Mesenchymal stem cell of the bone marrow (primary cell): ENCODE data around the gene NFKB1.

DNA sequence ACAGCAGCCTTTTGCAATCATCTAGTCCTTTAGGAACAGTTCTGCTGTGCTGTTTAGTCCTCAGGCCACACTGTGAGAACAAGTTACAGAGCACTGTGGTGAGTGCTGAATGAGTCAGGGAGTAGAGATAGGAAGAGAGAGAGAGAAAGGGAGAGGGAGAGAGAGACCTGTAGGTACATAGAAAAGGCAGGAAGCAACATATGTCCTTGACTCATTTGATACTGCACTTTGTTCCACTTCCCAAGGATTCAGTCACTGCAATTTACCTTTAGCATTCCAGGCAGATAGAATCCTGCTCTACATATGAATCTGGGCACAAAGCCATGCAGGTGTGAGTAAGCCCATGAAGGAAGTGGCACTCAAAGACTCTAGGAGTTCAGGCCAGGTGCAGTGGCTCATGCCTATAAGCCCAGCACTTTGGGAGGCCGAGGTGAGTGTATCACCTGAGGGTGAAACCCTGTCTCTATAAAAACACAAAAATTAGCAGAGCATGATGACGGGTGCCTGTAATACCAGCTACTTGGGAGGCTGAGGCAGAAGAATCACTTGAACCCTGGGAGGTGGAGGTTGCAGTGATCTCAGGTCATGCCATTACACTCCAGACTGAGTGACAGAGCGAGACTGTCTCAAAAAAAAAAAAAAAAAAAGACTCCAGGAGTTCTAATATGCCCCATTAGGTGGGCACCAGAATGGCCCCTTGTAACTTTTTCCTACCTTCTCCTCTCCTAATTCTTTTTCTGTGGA is 900 bp upstream of the DAPP1 start:
- CAGE, long polyA plus RNA: no peak

DNA sequence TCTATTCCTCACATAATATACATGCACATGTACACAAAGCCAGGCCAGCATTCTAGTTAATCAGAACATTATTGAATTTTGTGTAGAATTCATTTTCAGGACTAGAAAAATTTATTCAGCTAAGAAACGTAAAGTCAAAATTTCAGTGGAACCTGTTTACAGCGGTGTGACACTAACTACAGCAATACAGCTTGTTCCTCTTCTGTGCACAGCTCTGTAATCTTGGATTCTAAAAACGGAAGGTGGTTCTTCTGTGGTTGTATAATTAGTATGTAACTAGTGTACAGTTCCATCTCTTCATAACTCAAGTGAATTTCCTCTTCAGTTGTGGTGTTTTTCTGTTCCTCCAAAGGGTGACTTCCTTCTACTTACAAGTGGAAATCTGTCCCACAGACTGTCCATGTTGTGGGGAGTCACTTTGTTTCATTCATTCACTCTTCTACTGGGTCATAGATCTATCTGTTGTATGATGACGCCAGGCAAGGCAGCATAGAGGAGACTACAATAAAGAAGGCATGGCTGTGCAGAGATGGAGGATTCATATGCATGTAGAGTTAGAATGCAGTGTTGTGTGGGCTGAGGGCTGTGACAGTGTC is 5.3 kb downstream of the DAPP1 start:
- CAGE, long polyA plus RNA: no peak

GRCh38 chr4:100095936-100096318 is 94.3 kb downstream of the DDIT4L start:
- CAGE, long polyA plus RNA: no peak

GRCh38 chr4:100342847-100343123 is 152.5 kb upstream of the DDIT4L start:
- CAGE, long polyA plus RNA: no peak

GRCh38 chr4:100519244-100519523 is 1.4 kb upstream of the EMCN start:
- CAGE, long polyA plus RNA: no peak

GRCh38 chr4:100679339-100679768 is 161.5 kb upstream of the EMCN start:
- CAGE, long polyA plus RNA: no peak

- CAGE, long polyA plus RNA: no peak
Measured at GRCh38 chr4:100738347-100738816, 220.6 kb upstream of the EMCN start.

DNA sequence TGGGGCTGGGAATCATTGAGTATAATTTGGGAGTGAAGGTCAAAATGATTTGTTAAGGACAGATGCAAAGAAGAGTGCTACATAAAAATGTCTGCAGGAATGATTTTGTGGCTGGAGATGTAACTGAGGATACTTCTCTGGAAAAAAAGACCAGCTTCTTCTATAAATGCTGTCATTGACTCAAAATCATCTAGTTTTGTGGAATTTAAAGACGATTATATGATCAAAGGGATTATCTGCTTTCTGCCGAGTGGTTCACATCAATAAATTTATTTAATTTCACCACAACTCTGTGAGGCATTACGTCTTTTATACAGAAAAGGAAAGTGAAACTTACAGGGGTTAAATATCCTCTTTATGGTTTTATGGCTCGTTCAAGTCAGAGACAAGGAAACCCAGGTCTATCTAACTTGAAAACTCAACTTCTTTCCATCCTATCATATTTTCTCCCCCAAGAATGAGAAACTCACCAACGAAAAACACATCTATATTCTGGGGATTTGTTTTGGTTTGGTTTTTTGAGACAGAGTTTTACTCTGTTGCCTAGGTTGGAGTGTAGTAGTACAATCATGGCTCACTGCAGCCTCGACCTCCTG is 377.7 kb upstream of the EMCN start:
- CAGE, long polyA plus RNA: no peak

GRCh38 chr4:101127040-101127853 is 220.1 kb downstream of the PPP3CA start:
- CAGE, long polyA plus RNA: no peak

- CAGE, long polyA plus RNA: no peak
Measured at GRCh38 chr4:101346456-101346705, 945 bp downstream of the PPP3CA start.

DNA sequence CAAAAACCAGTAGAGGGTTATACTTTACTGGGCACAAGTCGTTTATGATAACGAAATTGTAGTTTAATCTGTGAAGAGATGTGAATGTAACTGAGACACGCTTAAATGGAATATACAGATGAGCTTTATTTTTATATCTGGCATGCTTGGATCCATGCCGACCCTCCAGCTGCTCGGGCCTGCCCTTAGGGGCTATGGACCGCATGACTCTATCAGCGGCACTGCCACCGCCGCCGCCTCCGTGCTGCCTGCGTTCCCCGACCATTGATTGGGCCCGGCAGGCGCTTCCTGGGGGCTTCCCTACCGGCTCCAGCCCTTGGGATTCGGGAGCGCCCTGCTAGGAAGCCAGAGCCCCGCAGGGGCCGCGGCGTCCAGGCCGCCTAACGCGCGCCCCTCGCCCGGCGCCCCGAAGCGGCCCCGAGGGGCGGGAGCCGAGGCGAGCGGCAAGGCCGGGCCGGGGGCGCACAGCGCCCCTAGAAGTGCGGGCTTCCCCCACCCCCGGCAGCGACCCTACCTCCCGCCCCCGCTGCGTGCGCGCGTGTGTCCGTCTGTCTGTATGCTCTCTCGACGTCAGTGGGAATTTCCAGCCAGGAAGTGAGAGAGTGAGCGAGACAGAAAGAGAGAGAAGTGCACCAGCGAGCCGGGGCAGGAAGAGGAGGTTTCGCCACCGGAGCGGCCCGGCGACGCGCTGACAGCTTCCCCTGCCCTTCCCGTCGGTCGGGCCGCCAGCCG is at the start of gene NFKB1:
NFKB1 (plus strand) TSS at position 625 of the 732 bp plus-strand sequence.
- CAGE, long polyA plus RNA: no peak

GRCh38 chr4:102541303-102541827 is 40.2 kb downstream of the NFKB1 start:
- CAGE, long polyA plus RNA: no peak

- CAGE, long polyA plus RNA: no peak
Measured at GRCh38 chr4:102554451-102554807, 53.3 kb downstream of the NFKB1 start.

DNA sequence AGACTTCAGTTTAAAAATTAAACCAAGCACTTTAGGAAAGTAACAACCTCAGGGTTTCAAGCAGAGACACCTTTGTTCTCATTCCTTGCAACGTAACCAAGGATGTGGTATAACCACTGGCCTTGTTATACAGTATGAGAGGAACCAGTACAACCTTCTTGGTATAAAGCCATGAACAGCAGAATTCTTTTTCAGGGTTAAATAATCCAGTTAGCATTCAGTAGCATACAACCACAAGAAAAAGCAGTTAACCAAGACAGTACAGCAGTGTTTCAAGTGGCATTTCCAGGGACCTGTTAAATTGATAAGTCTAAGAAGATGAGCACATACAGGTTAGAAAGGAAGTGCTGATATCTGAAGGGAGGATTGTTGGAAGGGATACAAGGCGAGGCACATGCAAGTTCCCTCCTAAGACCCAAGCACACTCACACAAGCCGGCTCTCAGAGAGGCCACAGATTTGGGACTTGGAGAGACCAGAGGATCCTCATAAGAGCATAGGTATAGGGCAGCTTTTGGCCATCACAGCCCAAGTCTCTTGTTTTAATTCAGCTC is 97.4 kb downstream of the NFKB1 start:
- CAGE, long polyA plus RNA: no peak

DNA sequence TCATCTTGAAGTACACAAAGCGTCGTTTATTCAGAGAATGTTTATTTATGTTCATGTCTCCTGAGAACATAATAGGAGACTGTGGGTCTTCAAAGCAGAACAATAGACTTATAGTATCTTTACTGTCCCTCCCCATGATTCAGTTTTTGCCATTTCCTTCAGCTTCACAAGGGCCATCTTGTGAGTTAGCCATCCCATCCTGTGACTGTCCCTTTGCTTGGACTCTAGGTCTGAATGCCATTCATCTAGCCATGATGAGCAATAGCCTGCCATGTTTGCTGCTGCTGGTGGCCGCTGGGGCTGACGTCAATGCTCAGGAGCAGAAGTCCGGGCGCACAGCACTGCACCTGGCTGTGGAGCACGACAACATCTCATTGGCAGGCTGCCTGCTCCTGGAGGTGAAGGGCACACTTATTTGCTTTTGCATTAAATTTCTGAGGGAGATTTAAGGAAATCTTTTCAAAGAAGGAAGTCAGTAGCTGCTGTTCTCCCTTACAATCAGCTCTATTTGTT is 105.8 kb downstream of the NFKB1 start:
- CAGE, long polyA plus RNA: no peak

DNA sequence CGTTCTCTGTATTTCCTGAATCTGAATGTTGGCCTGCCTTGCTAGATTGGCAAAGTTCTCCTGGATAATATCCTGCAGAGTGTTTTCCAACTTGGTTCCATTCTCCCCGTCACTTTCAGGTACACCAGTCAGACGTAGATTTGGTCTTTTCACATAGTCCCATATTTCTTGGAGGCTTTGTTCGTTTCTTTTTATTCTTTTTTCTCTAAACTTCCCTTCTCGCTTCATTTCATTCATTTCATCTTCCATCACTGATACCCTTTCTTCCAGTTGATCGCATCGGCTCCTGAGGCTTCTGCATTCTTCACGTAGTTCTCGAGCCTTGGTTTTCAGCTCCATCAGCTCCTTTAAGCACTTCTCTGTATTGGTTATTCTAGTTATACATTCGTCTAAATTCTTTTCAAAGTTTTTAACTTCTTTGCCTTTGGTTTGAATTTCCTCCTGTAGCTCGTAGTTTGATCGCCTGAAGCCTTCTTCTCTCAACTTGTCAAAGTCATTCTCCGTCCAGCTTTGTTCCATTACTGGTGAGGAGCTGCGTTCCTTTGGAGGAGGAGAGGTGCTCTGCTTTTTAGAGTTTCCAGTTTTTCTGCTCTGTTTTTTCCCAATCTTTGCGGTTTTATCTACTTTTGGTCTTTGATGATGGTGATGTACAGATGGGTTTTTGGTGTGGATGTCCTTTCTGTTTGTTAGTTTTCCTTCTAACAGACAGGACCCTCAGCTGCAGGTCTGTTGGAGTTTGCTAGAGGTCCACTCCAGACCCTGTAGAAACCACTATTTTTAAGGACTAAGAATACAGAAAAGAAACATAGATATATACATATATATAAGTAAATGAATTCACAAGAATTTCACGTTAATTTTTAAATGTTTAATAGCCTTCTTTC is 58.7 kb downstream of the MANBA start:
- CAGE, long polyA plus RNA: no peak

- CAGE, long polyA plus RNA: no peak
Measured at GRCh38 chr4:102757398-102758427, 3.1 kb downstream of the MANBA start.

DNA sequence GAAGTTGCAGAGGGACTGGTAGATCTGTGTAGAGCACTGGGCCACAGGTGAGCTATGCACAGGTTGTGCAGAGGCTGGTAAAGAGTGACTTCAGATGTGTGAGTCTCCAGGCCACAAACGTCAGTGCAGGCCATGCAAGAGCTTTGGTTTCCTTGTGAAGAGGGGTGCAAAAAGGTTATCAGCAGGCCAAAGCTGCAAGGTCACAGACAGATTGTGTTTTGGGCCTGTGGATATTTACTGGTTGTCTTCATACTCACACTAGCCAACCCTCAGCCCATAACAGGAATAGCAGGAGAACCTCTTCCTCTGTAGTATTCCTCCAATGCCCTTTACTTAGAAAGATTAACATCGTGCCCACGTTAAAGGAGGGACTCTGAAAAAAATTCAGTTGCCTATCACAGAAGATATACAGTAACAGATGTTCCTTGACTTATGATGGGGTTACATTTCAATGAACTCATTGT is 25.7 kb upstream of the MANBA start:
- CAGE, long polyA plus RNA: no peak

DNA sequence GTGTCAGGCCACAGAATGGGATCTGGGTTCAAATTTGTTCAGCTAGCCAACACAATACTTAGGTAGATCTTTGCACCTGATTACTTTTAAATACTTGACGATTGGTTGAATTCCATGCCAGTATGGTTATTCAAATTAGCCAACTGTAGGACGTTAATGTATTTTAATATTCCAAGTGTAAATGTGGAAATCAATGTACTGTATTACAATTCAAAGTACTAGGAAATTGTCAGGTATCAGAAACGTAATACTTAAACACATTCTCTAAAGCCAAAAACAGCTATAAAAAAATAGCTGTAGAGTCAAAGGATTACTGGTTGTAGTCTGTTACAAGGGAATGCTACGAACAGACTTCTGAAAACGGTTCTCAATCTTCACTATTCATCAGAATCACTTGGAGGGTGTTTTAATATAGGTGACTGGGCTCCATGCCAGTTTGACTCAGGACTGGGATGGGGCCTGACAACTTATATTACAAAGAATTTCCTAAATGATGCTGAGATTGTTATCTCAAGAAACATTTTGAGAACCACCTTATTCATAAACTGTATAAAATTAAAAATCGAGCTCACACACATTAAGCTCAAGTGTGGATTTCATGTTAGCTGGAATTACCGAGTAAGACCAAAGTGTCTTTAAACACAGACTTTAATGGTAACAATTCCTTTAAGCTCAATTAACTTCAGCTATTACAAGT is 33.1 kb upstream of the MANBA start:
- CAGE, long polyA plus RNA: no peak

DNA sequence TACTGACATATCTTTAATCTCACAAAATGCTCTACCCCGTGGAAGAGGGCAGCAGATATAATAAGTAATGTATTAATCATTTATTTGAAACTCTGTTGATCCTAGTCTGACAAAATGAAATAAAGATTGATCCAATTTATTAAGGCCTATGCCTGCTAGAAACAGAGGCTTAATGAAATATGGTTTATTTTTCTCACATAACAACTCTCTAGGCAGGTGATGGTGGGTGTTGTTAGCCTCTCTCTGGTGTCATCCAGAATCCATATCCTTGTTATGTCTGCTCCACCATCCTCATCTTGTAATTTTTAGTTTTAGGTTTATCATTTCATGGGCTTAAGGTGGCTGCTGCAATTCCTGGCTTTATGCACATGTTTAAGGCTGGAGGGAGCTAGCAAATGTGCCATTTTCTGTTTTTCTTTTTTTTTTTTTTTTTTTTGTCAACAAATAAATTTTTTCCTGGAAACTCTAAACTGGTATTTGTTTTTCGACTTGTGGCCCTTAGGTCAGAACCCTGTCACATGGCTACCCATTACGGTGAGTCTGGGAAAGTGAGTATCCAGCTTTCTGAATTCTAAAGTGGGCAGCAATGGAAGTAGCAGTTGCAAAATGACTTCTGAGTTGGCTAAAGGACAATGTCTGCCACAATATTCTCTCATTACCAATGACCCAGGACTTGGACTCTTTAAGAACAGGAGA is 224.9 kb upstream of the CENPE start:
- CAGE, long polyA plus RNA: no peak